Metastatic Lung Carcinoma in the Adrenal Gland (tissue), 1 donor: ENCODE results near the gene FZD10.

GRCh38 chr12:130162294-130162880 is at the start of gene FZD10:
Gene FZD10, plus strand, starts transcription at chr12:130162464.
- PRO-cap = bidirectional peak, plus-strand start at chr12:130162494, minus-strand start at chr12:130162373

DNA sequence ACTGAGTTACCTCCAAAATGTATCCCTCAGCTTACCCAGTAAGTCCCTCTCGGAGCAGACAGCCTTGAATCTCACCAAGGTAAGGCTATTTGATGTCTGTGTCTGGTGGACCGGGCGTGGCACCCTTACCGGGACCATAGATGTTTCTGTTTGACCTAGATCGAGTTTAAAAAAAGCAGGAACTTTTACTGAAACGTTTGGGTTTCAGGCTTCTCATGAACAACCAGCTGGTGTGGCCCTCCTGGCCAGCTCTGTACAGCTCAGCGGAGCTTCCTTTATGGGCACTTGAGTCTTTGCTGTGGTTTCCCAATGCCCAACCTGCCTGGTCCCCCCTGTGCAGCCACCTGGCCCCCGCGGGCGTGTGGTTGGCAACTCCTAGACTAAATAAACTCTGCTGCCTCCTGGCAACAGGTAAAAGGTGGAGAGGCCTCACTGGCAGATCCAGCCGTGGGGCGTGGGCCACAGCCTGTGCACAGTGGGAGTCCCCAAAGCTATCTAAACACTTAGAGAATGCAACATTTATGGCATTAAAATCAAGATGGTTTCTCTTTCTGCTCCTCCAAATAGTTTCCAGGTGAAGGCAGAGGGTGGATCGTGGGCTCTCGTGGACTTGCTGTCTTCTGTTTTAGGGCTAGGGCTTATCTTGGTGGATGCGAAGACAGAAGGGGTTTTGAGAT is 38.7 kb downstream of the ADGRD1 start:
- PRO-cap = no peak

DNA sequence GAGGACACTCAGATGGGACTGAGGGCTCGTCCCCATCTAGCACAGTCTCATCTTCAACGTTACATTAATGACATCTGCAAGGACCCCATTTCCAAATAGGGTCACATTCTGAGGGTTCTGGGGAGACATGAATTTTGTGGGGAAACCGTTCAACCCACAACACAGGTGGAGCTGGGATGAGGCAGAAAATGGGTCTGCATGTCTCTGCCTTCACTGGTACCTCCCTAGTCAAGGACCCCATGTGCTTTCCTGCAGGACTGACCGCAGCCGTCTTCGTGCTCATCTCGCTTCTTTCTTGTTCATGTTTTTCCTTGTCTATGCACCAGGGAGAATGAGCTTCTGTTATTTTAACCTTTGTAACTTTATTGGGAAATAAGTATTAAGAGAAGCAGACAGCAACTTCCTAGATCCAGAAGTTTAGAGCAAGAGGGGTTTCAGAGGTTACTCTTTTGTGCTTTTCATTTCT is 104.0 kb downstream of the ADGRD1 start:
- PRO-cap = no peak

DNA sequence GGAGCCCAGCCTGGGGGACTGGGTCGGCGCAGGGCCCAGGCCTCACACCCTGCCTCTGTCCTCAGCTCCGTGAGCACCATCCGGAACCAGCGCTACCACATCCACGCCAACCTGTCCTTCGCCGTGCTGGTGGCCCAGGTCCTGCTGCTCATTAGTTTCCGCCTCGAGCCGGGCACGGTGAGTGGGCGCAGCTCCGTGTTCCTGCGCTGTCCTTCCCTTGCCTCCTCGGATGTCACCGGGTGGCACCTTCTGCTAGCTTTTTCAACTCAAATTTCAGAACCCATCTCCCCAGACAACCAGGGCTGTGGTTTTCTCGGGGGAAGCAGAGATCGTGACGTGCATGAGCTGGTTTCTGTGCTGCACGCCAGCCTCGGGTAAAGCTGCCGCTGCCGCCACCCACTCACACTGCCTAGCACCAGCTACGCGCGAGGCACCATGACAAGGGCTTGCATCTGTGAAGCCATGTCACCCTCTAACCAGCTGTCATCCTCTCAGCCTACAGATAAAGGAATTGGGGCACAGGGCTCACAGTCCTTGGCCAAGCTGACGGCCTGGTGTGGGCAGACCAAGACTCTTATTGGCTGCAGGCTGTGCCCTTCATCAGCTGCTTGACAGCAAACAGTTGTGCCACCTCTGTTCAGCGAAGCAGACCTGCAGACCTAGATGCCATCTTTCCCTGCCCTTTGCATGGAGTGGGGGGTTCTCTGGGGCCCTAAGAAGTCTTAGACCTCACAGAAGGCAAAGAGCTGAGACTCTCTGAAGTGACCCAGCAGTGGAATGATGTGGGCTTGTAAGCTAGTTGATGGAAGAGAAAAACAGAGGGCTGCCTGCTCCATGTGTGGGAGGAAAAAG is 152.2 kb downstream of the ADGRD1 start:
- PRO-cap = no peak

DNA sequence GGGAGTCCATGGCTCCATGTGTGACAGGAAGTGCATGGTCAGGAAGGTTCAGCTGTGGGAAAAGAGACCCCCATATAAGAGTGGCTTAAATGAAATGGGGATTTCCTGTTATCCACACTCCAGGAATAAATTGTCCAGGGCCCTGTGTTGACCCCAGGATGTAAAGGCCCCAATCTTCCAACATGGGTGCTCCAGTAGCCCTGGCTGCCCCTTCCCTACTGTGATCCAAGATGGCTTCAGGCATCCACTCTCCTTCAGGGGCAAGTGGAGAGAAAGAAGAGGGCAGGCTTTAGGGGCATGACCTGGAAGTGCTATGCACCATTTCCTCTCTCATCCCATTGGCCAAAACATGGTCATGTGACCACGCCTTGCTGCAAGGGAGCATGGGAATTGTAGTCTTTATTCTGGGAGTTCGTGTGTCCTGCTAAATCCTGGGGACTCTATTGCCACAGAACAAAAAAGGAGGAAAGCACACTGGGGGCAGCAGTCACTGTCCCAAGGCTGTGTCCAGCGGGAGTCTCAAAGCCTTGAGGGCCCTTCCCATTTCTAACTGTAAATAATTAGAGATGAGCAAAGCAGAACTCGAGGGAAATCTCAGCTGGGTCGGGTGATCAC is 289.2 kb downstream of the ADGRD1 start:
- PRO-cap = no peak

DNA sequence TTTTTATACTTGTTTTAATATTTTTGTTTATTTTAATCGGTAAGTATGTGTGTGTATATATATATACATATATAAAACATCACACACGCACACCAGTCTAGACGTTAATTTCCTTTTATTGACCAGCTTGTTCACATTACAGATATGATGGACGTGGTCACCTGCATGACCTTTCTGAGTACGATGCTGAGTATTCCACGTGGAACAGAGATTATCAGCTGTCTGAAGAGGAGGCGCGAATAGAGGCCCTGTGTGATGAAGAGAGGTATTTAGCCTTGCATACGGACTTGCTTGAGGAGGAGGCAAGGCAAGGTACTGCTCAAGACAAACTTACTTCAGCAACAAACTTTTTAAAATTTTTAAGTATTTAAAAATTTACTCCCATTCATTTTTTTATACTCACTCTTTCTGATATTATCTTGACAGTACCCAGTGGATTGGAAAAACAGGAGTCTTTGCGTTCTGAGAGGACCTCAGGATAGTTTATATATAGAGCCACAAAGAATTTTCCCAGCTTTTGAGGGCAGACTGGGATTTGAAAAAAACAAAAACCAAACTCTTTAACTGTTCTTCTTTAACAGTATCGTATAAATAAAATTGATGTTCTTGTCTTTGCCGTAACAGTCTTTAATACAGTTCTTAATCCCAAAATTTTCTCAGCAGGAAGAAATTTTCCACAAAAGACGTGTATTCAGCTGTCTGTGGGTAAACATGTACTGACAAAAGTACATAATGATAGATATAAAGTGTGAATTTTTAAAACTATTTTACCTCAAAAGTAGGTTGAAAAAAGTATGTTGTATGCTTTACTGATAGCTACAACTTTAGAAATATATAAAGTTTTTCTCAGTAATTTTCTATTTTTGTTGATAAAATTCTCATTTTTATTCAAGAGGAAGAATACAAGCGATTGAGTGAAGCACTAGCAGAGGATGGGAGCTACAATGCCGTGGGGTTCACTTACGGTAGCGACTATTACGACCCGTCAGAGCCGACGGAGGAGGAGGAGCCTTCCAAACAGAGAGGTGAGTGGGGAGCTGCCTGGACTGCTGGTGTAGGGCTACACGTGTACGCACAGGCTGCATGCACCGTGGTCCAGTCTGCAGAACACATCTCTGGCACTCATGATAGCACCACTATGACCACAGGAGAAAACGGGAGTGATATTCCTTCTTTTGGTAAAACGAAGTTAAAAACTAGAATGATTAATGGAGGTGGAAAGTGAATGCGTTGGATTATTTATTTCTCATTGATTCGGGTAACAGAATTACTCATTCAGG is 3.5 kb downstream of the SFSWAP start:
- PRO-cap = no peak

DNA sequence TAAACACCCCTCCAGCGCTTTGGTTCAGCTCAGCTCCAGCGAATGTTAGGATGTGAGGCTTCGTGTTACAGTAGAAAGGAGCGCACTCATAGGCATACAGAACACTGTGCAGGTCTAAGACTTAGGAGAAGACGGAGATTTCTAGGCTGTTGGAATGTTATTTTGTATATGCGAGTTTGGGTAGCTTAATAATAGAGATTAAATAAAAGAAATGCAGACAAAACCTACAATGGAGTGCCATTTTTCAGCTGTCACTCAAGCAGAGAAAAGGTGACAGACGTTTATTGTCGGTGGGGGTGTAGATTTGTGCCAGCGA is 25.7 kb downstream of the SFSWAP start:
- PRO-cap = no peak

DNA sequence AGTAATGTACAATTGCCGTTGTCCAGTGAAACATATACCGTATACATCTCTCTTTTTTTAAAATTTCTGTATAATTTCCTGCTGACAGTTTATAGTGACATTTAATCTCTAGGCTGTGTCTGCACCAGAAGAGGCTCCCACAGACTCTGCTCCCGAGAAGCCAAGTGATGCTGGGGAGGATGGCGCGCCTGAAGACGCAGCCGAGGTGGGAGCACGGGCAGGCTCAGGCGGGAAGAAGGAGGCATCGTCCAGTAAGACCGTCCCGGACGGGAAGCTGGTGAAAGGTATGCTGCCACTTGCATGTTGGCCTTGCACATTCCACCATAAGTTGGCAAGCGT is 45.4 kb downstream of the SFSWAP start:
- PRO-cap = no peak

- PRO-cap = no peak
Observed at GRCh38 chr12:131904130-131904868, 9.9 kb downstream of the ULK1 start.

DNA sequence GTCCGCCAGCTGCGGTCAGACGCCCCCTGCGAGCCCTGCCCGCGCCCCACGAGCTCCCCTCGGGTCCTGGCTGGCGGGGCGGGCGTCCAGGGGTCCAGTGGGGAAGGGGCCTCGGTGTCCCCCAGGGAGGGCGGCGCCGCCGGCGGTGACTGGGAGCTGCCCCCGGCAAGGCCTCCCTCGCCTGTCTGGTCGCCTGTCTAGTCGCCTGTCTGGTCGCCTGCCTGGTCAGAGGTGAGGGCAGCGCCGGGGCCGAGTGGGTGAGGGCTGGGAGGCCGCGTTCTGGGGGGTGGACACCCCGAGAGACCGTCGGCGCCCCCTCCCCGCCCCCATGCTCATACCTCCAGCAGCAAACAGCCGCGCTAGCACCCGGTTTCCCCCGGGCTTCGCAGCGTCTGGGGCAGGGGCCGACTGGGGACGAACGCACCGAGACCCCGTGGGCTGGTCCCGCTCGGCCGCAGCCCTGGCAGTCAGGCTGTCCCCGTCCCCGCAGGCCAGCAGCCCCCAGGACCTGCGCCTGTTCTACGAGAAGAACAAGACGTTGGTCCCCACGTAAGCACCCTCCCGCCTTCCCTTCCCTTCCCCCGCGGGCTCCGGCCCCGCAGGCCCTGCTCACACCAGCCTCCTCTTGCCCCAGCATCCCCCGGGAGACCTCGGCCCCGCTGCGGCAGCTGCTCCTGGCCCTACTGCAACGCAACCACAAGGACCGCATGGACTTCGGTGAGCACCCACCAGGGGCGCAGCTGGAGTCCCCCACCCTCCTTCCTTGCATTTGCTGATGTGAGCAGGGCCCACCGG is 15.1 kb downstream of the ULK1 start:
- PRO-cap = no peak

DNA sequence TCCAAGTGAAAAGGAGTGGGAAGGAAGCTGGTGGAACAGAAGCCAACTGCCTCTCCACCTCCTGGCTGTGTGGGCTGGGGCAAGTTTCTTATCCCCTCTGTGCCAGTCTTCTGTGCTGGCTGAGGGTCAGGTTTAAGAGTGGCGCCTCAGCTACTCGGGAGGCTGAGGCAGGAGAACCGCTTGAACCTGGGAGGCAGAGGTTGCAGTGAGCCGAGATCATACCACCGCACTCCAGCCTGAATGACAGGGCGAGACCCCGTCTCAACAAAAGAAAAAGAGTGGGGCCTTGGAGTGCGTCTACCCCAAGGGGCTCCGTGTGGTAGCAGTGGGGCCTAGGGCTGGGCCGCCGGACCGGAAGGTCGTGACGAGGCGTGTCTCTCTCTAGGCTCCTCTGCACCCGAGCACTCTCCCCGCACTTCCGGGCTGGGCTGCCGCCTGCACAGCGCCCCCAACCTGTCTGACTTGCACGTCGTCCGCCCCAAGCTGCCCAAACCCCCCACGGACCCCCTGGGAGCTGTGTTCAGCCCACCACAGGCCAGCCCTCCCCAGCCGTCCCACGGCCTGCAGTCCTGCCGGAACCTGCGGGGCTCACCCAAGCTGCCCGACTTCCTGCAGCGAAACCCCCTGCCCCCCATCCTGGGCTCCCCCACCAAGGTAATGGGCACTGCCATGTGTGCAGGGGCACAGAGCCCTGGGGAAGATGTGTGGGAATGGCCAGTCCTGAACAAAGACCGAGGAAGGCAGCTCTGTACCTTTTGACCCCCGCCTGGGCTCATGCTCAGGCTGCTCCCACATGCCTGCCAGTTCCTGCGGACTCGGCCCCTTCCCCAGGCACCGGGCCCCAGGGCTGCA is 13.3 kb upstream of the PUS1 start:
- PRO-cap = no peak

DNA sequence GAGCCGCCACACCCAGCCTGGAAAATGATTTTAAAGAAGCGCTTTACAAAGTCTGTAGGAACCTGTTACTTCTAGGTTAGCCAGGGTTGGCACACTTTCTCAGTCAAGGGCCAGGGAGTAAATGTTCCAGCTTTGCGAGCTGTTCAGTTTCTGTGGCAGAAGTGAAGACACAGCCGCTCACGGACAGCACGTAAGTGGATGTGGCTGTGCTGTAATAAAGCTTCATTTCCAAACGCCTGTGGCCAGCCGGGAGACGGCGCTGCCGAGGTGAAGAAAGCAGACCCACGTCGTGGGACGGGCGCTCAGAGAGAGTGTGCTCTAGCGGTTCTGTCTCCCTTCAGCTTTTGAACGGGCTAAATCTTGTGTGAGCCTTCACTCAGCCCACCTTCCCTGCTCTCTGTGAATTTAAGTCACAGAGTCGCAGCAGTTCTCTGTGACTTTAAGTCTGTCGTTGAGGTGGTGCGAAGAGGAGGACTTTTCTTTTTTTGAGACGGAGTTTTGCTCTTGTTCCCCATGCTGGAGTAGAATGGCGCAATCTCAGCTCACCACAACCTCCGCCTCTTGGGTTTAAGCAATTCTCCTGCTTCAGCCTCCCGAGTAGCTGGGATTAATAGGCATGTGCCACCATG is 35.5 kb downstream of the EP400 start:
- PRO-cap = unidirectional peak, plus-strand start at position 245 of the sequence

DNA sequence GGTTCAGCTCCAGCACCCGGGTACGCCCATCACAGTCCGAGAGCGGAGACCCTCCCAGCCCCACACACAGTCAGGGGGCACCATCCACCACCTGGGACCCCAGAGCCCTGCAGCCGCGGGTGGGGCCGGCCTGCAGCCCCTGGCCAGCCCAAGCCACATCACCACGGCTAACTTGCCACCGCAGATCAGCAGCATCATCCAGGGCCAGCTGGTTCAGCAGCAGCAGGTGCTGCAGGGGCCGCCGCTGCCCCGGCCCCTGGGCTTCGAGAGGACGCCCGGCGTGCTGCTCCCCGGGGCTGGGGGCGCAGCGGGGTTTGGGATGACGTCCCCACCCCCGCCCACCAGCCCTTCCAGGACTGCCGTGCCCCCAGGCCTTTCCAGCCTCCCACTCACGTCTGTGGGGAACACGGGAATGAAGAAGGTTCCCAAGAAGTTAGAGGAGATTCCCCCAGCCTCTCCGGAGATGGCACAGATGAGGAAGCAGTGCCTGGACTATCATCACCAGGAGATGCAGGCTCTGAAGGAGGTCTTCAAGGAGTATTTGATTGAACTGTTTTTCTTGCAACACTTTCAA is 39.4 kb downstream of the DDX51 start:
- PRO-cap = no peak

DNA sequence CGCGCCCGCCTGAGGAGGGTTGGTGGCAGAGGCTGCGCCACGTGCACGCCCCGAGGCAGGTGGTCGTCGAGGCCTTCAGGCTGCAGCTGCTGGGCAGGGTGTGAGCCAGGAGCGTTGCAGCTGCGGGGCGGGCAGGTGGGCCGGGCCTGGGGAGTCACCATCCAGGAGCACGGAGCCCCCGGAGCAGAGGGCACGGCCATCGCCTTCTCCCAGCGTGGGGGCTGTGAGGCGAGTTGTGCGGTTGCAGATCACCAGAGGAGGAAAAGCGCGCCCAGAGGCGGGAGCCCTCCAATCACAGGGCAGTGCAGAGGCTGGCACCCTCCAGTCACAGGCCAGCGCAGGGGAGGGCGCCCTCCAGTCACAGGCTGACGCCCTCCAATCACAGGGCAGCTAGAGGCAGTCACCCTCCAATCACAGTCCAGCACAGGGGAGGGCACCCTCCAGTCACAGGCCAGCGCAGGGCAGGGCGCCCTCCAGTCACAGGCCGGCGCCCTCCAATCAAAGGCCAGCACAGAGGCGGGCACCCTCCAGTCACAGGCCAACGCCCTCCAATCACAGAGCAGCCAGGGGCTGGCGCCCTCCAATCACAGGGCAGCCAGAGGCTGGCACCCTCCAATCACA is 26.8 kb downstream of the DDX51 start:
- PRO-cap = no peak

- PRO-cap = no peak
Observed at GRCh38 chr12:132177109-132177550, 32.9 kb downstream of the NOC4L start.

DNA sequence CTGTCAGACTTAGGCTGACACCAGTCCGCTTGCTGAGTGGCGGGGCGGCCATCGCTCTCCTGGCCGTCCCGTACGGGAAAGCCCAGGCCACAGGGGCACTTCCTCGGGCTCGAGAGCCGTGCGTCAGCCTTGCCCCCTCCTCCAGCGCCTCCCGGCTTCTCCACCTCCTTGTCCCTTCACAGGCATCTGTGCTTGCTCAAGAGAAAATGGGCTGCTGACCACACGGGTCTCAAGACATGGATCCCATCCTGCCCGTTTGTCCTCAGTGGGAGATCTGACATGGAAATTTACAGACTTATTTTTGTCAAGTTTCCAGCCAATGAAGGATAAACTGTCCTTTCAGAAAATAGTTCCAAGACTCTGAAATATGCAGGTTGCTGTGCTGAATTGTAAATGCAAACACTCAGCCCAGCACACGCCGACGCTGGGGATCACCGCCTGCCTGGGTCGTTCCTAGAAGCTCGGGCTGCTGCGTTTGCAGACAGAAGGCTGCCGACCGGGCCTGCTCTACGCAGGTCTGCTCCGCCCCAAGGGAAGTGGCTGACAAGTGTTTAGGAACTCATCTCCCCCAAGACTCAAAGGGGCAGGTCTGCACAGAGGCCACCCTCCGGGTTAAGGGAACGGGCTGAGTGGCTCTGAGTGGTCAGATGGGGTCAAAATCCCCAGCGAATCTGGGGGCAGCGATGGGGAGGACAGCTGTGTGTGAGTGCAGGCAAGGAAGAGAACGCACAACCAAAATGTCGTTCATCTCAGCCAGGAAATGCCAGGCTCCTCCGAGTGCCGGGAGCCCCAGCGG is 6.3 kb downstream of the GALNT9 start:
- PRO-cap = no peak

GRCh38 chr12:132428952-132430099 is 60.6 kb upstream of the FBRSL1 start:
- PRO-cap = no peak

DNA sequence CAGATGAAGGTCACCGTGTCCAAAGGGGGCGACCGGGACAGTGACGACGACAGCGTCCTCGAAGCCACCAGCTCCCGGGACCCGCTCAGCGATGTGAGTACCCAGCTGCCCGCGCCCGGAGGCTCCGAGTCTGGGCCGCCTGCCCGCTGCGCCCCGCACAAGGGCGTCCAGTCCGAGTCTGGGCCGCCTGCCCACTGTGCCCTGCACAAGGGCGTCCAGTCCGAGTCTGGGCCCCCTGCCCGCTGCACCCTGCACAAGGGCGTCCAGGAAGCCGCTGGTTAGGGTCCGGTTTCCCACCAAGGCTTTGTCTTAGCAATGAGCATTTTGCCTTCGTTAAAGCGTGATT is 35.8 kb downstream of the FBRSL1 start:
- PRO-cap = no peak

DNA sequence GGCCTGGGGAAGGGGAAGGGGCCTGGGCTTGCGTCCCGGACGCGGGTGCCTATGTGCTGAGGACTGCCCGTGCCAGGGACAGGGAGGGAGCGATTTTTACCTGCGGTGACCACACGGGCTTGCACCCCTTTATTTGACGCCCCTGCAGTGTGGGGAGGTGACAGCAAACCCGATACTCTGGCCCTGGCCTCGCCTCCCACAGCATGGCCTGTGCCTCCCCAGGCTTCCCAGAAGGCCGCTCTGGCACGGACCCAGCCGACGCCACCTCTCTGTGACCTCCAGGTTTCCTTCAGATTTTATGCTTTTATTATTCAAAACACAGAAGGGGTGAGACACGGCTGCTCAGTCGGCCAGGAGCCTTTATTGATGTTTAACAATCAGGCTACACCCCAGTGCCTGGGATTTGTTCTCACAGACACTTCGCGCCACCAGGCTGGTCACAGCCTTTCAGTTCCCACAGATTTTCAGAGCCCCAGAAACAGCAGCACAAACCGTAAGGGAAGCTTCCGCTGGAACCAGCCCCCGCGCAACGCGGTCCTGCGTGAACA is 7.5 kb downstream of the LRCOL1 start:
- PRO-cap = no peak

DNA sequence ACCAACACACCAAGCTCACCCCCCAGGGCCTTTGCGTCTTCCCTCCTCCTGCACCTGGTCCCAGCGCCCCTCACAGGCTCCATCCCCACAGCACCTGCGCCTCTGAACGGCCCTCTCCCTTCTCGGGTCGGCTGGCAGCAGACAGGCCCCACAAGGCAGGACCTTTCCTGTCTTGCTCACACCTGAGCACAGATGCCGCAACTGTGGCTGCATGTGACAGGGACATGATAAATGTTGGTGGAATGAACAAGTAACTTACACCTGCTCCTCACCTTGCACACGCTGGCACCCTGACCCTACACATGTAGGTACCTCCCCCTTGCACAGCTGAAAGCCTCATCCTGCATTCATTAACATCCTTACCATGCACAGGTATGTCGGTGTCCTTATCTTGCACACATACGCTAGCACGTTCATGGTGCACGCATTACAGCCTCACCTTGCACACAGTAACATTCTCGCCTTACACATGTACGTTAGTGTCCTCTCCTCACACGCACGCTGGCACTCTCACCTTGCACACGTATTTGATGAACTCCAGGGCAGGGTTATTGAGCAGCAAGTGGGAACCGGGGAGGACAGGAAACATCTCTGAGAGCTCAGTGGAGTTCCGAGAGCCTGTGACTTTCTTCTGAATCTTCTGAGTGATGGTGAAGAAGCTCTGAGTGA is 13.4 kb downstream of the P2RX2 start:
- PRO-cap = no peak